ENCODE data around the genes USP3 and PCLAF.

DNA sequence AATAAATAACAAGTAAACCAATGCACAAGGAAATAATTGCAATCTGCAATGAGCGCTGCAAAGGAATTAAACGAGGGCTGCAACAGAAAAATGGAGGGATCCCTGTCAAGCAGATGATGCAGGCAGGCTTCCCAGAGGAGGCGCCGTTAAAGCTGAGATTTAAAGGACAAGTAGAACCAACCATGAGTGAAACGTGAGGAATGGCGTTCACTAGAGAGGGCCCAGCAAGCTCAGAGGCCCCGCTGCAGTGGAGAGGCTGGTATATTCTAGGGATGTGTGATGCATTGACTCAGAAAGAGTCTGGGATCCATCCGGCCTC is 28.6 kb downstream of the CA12 start:
- PRO-cap: no peak

- PRO-cap: unidirectional peak, minus-strand start at chr15:63354847
Measured at GRCh38 chr15:63354784-63354983, 27.0 kb downstream of the CA12 start.

DNA sequence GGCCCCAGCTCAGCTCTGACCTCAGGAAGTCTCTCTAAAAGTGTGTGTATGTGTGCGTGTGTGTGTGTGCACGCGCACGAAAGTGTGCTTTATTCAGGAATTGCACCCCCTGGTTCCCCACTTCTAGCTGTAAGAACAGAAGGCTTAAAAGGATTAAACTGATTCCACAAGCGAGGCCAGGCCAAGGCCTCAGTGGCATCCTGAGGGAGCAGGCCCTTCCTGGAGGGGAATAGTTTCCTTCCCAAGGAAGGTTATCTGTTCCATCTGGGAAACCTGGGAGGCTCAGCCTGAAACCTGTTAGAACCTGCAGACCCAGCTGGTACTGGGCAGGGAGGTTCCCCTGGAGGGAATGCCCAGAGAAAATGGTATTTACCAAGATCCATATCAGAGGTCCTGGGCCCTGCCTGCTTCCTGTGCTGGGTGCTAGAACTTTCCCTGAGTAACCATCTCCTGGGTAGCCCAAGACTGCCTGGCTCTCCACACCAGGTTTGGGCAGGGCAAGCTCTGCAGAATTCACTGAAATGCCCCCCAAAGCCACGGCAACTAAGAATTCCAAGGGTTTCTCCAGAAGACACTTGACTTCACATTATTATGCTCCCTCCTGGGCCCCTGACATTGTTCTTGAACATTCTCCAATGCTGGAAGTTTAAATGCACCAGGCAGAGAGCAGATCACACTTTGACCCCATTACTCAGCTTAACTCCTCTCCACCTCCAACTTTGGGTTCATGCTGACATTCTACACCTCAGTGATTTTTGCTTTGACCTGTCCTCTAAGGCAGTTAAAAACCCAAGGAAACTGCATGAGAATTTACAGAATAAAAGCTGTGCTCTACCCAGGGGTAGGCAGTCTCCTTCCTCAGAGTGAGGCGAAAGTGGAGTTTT is 2.1 kb downstream of the CA12 start:
- PRO-cap: unidirectional peak, plus-strand start at position 716 of the sequence

- PRO-cap: no peak
Measured at GRCh38 chr15:63388396-63389020, 6.9 kb upstream of the CA12 start.

GRCh38 chr15:63440727-63441185 is 59.1 kb upstream of the CA12 start:
- PRO-cap: no peak

DNA sequence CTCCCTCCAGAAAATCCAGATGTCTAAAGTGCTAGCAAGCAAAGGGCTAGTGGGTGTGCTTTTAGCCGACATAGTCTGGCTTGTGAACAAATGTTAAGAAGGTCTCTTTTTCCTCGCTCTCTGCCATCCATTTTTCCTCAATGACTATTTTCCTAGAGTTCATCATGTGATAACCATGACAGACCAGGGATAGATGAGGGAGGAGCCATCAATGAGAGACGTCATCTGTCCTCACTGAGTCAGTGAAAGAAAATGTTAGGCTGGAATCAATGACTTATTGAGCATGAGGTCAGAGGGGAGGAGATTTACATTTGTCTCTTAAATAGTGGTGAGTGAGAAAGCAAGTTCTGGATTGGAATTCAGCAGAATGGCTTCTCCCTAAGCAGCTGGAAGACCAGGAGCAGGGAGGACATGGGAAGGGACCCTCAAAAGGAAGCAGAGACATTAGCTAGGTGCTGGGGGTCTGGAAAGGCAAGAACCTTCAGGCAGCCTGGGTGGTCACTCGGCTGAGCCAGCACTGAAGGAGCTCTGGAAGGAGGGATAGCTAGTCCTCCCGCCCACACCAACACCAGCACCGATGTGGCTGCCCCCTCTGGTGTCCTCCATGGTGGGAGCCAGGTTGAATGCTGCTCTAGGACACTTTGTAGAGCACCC is 28.1 kb upstream of the USP3 start:
- PRO-cap: bidirectional peak, plus-strand start at position 343 of the sequence, minus-strand start at position 142 of the sequence

GRCh38 chr15:63486403-63486873 is 18.0 kb upstream of the USP3 start:
- PRO-cap: no peak

DNA sequence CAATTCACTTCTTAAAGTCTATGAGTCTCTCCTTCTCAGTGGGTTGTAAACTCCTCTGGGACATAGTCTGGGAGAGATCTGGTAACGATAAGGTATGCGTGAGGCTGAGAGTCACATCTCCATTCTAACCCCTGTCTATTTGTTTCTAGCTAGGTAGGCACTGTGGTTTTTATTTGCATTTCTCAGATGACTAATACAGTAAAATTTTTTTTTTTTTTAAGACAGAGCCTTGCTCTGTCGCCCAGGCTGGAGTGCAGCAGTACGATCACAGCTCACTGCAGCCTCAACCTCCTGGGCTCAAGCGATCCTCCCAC is 7.4 kb upstream of the USP3 start:
- PRO-cap: bidirectional peak, plus-strand start at position 219 of the sequence, minus-strand start at position 126 of the sequence

- PRO-cap: bidirectional peak, plus-strand start at chr15:63504594, minus-strand start at chr15:63504386
Measured at GRCh38 chr15:63504433-63504931, at the start of gene USP3. Gene USP3 (plus strand): TSS chr15:63504593.

DNA sequence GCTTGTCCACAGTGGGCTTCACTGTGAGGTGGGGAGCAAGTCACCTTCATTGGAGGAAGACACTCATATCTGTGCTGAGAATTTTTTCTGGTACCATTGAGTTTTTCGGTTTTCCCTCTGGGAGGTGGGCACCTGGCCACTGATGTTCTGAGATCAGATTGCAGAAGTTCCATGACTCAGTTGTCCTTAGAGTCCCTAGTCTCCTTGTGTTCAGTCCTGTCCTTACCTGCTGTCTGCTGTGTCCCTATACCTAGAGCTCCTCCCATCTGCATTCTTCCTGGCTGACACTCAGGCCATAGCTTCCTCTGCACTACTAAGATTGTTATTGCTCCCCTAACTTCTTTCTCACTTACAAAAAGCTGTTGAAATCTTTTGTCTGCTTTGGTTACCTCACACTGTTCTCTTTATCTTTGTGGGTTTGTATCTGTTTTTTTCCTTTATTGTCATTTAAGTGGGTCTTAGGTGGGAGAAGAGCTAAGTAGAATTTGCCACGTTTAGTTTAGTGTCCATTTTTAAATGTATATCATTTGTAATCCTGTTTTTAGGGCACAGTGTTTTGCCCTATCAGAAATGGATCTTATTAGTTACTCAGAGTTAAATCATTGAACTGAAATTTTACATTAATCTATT is 13.3 kb downstream of the USP3 start:
- PRO-cap: unidirectional peak, minus-strand start at position 235 of the sequence

GRCh38 chr15:63563320-63563663 is 33.9 kb upstream of the FBXL22 start:
- PRO-cap: no peak

DNA sequence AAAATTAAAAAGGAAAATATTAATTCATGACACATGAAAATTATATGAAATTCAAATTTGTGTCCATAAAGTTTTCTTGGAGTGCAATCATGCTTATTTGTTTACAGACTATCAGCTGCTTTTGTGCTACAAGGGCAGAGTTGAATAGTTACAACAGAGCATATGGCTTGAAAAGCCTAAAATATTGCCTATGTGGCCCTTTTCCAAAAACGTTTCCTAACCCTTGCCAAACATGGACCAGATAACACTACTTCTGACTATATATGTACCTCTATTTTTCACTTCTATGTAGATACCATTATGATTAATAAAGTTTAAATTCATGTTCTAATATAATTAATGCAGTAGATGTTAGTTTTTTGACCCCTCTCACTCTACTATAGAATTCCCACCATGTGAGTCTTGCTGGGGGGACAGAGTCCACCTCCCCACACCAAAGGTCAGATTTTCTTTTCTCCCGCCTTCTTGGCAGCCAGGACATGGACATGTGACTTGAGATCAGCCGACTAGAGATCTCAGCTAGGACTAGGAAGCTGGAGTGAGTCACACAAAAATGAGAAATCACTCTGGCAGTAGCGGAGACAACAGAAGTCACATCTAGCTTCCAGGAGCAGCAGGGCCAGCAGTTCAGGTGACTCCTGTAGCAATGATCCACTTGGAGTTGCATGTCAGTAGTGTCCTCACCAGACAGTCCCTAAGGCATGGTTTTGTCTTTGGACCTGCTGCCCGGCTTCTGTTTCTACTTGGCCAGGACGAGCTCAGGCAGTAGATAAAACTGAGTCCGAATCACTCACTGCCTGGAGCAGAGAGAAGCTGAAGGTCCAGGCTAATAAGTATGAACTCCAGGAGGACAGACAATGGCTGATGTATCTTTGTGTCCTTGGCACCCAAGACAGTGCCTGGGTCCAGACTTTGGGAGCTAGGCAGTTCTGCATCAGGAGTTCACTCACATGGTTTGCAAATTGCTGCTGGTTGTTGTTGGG is 22.4 kb downstream of the CIAO2A start:
- PRO-cap: no peak

DNA sequence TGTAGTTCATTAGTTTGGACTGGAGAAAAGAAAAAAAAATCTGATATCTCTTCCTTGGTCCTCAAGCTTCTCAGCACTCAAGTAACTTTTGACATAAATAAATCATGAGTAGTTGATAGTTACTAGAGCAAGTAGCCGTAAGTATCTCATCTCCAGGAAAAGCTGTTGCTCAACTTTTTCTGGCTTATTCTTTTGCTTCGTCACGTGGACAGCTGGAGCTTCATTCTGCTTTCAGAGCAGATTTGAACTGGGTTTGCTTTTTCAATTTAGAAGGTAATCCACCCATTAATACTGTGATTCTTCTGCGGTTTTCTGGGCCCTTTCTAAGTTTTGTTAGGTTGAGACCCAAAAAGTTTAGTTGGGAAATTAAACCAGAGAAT is 9.6 kb downstream of the SNX1 start:
- PRO-cap: unidirectional peak, minus-strand start at position 72 of the sequence

DNA sequence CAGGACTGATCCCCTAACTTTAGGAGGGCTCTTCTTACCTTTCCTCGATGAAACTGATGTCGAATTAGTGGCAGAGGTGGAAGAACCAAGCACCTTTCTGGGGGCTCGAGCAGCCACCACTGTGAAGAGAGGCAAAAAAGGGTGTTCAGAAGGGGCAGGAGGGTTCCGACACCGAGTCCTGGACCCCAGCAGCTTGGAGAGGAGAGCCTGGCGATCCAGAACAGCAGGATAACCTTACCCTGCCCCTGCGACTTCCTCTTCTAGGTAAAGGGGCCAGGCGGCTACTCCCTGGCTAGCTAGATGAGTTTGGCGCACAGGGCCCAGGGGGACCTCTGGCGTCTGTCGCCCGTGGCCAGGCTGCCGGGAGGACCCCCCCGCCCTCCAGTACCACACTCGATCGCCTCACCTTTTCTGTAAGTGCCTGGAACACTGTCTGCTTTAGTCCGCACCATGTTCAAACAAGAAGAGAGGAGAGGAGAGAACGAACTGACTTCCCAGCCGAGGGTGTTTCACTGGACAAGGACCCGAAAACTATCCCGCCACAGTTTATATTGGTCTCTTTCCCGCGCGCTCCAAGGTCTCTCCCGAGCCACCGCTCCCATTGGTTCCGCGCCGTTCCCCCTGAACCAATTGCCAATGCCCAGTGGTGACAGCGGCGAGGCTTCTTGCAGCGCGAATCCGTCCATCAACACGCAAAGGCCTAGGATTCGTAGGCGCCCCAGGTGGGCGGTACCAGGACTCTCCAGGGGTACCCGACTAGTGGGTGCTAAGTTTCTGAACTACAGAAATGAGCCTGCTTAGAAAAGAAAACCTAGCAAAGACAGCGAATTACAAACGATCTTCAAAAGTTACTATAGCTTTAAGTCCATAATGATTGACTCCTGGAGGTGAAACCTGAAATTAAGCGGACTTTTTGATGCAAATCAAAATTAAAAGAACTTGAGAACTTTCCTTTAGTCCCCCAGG is at the start of gene PCLAF:
PCLAF (minus strand) TSS at position 522 of the 966 bp plus-strand sequence.
- PRO-cap: unidirectional peak, minus-strand start at position 371 of the sequence; unidirectional peak, minus-strand start at position 524 of the sequence

DNA sequence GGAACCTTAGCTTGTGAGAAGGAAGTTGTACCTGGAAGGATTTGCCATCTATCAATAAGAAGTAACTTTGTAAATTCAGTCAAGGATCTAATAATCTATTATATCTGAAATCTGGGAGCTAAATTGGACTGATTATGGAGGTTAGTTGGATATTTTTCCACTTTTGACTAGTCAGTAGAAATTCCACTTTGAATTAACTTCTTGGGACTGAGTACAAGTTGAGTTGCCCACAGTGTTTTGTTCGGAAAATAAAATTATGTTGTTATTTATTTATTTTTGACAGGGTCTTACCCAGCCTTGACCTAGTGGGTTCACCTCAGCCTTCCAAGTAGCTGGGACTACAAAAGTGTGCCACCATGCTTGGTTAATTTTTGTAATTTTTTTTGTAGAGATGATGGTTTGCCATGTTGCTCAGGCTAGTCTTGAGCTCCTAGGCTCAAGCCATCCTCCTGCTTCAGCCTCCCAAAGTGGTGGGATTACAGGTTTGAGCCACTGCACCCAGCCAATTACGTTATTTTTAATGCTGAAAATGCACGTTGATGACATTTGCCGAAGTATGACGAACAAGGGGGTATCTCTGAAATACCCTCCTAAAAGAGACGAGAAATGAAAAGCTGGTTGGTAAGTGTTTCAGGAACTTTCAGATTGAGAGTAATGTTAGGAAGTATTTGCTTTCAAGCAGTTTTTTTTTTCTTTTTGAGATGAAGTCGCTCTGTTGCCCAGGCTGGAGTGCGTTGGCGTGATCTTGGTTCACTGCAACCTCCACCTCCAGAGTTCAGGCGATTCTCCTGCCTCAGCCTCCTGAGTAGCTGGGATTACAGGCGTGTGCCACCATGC is 9.7 kb downstream of the ZNF609 start:
- PRO-cap: no peak

GRCh38 chr15:64492904-64493565 is 32.7 kb downstream of the ZNF609 start:
- PRO-cap: no peak

DNA sequence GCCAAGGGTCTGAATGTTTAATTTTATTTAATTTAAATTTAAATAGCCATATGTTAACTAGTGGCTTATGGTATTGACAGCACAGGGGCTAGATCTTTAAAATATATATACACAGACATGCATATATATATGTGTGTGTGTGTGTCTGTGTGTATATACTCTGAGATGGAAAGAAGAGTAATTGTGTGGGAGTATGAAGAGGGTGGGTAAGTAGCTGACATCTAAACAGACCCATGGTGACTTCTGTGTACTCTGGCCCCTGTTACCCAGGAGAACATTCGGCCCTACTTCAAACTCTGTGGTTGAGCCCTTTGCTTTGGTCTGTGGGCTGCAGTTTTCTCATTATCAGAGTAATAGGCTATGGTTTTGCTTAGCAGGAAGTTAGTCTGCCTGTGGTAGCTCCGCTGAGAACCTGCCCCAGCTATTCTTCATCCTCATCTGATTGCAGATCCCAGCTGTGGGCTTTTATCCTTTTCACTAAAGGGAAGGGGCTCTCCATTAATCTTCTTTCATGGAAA is 141.4 kb downstream of the RBPMS2 start:
- PRO-cap: no peak

GRCh38 chr15:64701592-64702254 is 73.7 kb downstream of the RBPMS2 start:
- PRO-cap: unidirectional peak, plus-strand start at chr15:64701708

DNA sequence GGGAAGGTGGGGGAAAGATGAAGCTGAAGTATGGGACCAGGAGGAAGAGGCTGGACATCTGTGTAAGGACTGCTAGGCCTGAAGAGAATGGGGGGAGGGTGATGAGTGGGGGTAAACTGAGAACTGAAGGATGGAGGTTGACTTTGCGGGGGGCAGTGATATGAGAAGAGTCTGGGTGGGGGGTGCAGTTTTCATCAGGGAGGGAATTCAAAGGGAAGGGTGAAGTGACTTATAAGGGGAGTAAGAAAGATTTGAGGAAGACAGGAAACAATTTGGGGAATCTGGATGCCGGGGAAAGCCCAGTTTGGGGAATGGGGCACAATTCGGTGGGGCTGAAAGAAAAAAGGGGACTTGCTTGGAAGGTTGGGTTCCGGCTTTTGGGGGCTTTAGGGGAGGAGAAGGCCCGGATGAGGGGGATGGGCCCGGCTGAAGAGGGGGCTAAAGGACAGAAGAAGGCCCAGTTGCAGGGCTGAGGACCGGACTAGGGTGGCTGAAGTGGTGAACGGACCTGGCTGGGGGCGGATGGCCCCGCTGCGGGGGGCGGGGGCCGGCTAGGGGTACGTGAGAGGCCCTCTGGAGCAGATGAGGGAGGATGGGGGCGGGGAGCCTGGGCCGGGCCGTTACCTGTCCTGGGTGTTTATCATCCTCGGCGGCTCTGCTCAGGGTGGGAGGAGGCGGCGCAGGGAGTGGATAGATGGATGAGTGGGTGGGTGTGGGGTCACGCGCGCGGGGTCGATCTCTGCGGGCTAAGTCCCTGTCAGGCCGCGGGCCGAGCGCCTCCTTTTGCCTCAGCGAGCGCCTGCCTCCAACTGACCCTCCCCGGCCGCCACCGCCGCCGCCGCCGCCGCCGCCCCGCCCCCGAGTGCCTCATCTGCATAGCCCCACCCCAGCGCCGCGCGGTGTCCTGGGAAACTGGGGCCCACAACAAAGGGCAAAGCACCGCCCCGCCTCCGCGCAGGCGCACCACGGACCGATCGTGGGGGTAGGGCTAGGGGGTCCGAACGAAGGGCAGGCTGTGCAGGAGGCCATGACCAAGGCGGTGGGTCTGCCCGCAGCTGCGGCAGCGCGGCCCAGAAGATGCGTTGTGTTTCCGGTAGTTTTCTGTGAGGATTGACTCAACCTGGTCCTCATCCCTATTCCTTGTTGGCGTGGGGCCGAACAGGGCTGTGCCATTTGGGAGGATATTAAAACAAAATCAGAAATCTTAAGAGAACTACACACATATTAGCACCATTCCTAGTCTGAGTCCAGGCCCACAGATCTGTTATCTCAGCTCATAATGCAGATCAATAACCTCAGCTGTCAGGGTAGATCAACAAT is 72.5 kb downstream of the RBPMS2 start:
- PRO-cap: bidirectional peak, plus-strand start at position 985 of the sequence, minus-strand start at position 811 of the sequence

- PRO-cap: no peak
Measured at GRCh38 chr15:64747283-64747888, 28.0 kb downstream of the RBPMS2 start.

All from rectum (tissue), 1 donor.